Measurements from ENCODE around the gene ACTG1.

DNA sequence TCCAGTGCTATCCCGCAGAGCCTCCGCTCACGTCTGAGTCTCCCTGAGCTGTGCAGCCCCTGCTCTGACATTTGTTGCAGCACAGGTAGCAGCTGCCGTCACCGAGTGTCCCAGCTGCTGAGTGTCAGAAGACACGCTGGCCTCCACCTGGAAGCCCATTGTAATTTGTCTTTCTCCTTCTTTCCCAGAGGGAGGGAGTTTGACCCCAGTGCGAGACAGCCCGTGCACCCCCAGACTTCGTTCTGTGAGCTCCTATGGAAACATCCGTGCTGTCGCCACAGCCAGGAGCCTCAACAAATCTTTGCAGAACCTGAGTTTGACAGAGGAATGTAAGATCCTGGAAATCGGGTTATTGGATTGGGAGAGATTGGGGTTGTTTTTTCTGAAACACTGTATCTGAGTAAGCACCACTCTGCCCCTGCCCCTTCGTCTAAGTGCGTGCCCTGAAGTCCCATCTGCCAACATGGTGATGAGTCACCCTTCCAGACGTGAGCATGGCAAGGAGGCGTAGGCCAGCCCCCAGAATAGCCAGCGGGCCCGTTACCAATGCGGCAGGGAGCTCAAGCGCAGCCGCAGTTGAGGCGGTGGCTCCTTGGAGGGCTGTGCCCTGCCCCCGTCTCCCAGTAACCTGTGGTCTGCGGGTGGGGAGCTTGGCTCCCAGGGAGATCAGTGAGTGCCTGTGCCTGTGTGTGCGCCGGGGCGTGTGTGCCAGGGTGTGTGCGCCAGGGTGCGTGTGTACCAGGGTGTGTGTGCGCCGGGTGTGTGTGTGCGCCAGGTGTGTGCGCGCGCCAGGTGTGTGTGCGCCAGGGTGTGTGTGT is 98.9 kb upstream of the CHMP6 start:
- PRO-cap, 2 experiments = no peak in any of the 2 experiments

DNA sequence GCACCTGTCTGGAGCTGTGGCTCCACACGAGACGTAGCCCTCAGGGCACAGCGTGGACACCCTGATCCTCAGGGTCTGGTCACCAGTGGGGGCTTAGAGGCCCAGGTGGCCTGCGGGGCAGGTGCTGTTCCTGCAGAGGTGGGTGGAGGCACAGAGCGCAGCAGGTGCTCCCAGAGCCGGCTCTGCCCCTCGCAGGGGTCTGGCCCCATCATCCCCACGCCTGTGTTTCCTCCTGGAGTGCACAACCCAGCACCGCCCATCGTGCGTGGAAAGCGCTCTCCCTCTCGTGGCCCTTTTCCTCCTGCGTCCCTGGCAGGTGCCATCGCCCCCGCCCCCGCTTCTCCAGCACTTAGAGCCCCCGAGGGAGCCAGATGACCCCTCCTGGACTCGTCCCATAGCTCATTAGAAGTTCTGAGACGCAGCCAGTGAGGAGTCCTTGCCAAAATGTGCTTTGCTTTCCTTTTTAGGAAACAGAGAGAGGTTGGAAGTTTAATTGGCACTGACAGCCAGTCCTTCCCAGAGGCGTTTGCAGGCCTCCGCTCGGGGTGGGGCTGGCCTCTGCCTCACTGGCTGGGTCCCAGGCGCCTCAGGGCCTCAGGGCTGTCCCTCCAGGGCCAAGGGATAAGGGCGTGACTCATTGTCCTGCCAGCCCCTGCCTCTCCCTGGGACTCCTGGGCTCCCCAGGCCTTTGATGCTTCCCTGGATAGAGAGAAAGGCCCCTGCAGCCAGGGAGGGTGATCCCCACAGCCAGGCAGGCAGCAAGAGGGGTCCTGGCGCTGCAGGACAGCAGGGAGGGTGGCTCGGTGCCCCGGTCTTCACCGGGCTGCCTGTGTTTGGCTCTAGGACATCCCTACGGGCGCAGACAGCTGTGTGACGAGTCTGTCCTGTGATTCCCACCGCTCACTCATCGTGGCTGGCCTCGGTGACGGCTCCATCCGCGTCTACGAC is 32.1 kb upstream of the CHMP6 start:
- PRO-cap, 2 experiments = no peak in any of the 2 experiments

- PRO-cap, 2 experiments = peak in 1 of 2 experiments; most common plus-strand start chr17:81000832 (in 1); most common minus-strand start chr17:81000753 (in 1)
Observed at GRCh38 chr17:81000544-81001250, 9.1 kb downstream of the CHMP6 start.

GRCh38 chr17:81001251-81001565 is 9.6 kb downstream of the CHMP6 start:
- PRO-cap, 2 experiments = no peak in any of the 2 experiments

DNA sequence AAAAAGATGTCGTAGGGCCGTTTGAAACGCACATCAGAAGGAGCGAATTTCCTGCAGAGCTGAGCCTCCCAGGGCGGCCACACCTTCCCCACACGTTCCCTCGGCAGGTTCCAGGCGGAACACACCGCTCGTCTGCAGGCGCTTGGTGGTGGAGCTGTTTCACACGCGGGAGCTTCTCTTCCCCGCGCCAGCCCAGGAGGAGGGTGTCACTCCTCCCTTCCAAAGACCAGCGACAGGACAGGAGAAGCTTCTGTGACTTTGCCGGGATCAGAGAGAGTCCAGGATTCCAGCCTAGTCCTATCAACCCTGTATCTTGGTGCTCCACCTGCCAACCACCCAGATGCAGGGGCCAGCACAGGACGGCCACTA is 11.5 kb upstream of the BAIAP2 start:
- PRO-cap, 2 experiments = no peak in any of the 2 experiments

DNA sequence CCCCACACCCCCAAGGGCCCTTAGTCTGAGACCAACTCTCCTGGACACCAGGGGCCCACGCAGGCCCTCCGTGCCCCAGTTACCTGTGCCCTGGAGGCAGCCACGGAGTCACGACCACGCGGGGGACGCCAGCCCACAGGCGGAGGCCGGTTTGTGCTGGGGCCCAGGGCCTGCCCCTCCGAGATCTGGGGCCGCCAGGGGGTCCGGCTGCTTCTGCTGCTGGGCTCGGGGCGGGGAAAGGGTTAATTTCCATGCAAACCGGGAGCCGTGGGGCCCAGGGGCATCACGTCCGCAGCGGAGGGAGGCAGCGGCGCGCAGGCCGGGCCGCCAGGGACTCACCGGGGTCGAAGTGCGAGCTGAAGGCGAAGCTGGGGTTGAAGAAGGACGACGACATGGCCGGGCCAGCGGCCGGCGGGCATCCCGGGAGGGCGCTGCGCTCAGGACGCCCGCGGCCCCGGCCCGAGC is 324 bp downstream of the PVALEF start:
- PRO-cap, 2 experiments = no peak in any of the 2 experiments

DNA sequence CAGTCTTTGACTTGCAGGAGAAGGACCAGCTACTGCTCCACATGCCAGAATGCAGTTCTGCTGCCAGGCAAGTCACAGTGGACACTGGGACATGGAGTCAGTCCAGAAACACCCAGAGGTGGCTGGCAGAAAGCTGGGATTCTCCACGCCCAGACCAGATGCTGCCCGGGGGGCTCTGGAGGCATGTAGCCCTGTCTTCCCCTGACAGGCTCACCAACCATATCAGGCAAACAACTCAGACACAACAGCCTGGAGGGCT is 2.0 kb downstream of the SLC38A10 start:
- PRO-cap, 2 experiments = no peak in any of the 2 experiments

GRCh38 chr17:81308822-81309862 is 14.0 kb upstream of the SLC38A10 start:
- PRO-cap, 2 experiments = peak in 2 of 2 experiments; most common plus-strand start chr17:81309370 (in 1); most common minus-strand start chr17:81309228 (in 1)

GRCh38 chr17:81346304-81346566 is 49.0 kb upstream of the BAHCC1 start:
- PRO-cap, 2 experiments = peak in 2 of 2 experiments; most common plus-strand start chr17:81346421 (in 2)

DNA sequence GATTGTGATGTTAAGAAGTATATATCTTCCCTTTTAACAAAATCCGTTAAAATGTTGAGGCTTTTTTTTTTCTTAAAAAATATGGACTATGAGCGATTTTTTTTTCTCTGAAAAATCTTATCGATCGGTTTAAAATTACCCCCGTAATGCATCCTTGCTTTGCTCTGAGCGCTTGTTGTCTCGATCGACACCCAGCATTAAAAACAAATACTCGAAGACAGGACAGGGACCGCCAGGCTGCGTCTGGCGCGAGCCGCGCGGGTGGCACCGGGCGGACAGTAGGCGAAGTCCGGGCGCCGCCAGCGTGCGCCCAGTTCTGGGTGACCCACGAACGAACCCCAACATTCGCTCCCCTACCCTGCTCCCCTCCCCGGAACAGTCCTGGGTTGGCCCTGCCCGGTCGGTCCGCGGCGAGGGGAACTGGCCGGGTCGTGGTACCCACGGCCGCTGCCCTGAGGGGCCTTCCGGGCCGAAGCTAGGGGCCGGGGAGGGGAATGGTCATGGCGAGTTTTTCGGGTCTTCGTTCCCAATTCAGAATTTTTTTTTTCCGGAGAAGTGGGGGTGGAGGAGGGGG is 577 bp downstream of the BAHCC1 start:
- PRO-cap, 2 experiments = peak in 2 of 2 experiments; most common plus-strand start position 206 of the sequence (in 1)

- PRO-cap, 2 experiments = no peak in any of the 2 experiments
Observed at GRCh38 chr17:81403460-81404484, 8.5 kb downstream of the BAHCC1 start.

GRCh38 chr17:81423235-81423646 is 28.0 kb downstream of the BAHCC1 start:
- PRO-cap, 2 experiments = no peak in any of the 2 experiments

DNA sequence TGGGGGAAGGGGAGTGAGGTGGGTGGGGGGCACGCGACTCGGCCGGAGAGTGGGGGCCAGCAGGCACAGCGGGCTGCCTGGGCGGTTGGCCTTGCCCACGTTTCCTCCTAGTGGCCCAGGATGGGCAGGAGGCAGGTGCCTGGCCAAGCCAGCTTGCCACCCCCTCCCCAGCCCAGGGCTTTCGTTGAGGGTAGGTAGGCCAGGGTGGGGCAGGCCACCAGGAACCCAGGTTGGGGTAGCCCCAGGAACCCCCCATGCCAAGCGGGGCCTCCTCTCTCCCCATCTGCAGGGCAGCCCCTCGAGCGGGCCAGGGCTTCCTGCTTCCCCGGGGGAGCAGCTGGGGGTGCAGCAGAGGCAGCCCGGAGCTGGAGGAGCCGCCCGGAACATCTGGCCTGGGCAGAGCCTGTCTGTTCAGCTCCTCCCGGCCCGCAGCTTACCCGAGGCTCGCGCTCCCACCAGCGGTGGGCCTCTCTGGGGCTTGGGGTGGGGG is 34.4 kb downstream of the BAHCC1 start:
- PRO-cap, 2 experiments = no peak in any of the 2 experiments

- PRO-cap, 2 experiments = no peak in any of the 2 experiments
Observed at GRCh38 chr17:81483134-81483654, 29.4 kb downstream of the ACTG1 start.

DNA sequence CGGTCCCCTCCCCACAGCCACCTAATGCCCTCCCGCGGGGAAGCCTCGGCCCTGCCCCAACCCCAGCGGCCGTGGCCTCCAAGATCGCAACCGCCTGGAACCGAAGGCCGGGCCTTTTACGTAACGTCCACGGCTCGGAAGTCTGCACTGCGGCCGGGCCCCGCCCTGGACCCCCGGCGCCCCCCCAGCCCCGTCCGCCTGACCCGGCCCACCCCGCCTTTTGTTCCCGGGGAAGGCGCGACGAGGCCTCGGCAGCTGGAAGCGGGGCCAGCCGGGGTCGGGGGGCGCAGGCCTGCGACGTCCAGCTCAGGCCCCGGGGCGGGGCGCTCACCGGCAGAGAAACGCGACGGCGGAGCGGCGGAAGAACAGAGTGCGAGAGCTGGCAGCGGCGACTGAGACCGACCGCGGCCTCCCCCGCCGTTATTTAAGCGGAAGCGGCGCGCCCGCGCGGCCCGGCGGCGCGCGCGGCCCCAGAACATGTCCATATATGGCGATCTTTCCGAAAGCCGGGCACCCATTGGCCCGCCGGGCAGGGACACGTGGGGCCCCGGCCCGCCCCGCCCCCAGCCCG is at the start of gene ACTG1:
TSS of gene ACTG1 (minus strand) at position 397 of the 571 bp plus-strand sequence.
- PRO-cap, 2 experiments = peak in 2 of 2 experiments; most common plus-strand start position 223 of the sequence (in 1); most common minus-strand start position 91 of the sequence (in 2)

- PRO-cap, 2 experiments = no peak in any of the 2 experiments
Observed at GRCh38 chr17:81535728-81537063, 8.0 kb downstream of the FSCN2 start.

- PRO-cap, 2 experiments = no peak in any of the 2 experiments
Observed at GRCh38 chr17:81556935-81558372, 5.3 kb upstream of the FAAP100 start.

DNA sequence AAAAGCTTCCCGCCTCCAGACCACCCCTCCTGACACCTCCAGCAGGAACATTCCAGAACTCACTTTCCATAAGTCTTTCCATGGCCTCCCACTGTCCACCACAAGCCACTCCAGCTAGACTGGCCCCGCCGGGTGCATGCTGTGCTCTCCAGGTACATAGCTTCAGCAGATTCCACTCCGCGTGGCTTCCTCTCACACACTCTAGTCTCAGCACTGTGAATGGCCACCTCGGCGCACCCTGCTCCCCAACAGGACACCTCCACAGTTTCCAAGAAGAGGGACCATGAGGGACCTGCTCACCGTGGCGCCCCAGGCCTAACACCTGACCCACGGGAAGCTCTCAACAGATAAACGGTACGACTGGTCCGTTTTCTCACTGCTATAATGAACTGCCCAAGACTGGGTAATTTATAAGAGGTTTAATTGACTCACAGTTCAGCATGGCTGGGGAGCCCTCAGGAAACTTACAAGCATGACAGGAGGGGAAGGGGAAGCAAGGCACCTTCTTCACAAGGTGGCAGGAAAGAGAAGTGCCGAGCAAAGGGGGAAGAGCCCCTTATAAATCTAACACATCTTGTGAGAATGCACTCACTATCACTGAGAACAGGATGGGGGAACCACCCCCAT is 26.1 kb upstream of the FAAP100 start:
- PRO-cap, 2 experiments = no peak in any of the 2 experiments

GRCh38 chr17:81583622-81584373 is 31.6 kb upstream of the FAAP100 start:
- PRO-cap, 2 experiments = no peak in any of the 2 experiments

GRCh38 chr17:81635321-81636028 is 1.4 kb downstream of the NPLOC4 start:
- PRO-cap, 2 experiments = no peak in any of the 2 experiments

Data from Metastatic Liver Carcinoma in the Lung (tissue), 2 donors.